Pulmonary lymph node (tissue), 1 donor: ENCODE results near the genes TRIM74, SPDYE11 and SPDYE10.

DNA sequence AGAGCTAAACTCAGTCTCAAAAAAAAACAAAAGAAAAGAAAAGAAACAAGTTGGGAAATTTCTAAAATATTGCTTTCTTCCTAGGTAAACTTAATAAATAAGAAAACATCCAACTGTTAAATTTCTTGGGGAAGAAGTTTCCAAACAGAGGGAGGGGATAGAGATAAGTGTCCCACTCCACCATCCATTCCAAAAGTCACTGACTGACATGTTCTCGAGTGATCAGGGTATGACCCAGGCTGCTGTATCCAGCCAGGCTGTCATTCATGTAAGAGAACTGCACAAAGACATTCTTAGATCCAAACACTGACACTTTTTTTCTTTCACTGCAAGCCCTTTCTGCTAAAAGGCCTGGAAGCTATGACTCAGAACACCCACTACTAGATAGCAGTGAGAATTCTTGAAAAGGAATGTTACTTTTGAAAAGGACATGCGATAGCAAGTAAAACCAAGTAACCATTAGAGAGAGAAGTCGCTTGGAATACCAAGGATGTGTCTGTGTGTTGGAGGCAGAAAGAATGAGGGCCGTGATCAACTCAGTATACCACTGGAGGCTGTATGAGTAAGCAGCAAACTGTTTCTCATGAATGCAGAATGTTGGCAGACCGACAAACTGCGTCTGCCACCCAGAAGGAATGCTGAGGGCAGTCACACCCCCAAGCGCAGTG is 660.9 kb downstream of the SPDYE21 start:
- PRO-cap = no peak

GRCh38 chr7:69184232-69184677 is 414.0 kb upstream of the AUTS2 start:
- PRO-cap = no peak

GRCh38 chr7:69598800-69599083 is 467 bp downstream of the AUTS2 start:
- PRO-cap = no peak

GRCh38 chr7:69662097-69662386 is 63.8 kb downstream of the AUTS2 start:
- PRO-cap = no peak

- PRO-cap = no peak
These were observed 343.0 kb downstream of the AUTS2 start for GRCh38 chr7:69941141-69941816.

GRCh38 chr7:70528454-70528998 is 603.4 kb upstream of the GALNT17 start:
- PRO-cap = no peak

- PRO-cap = no peak
These were observed 501.1 kb upstream of the GALNT17 start for GRCh38 chr7:70630683-70631357.

GRCh38 chr7:70717434-70717919 is 414.5 kb upstream of the GALNT17 start:
- PRO-cap = no peak

DNA sequence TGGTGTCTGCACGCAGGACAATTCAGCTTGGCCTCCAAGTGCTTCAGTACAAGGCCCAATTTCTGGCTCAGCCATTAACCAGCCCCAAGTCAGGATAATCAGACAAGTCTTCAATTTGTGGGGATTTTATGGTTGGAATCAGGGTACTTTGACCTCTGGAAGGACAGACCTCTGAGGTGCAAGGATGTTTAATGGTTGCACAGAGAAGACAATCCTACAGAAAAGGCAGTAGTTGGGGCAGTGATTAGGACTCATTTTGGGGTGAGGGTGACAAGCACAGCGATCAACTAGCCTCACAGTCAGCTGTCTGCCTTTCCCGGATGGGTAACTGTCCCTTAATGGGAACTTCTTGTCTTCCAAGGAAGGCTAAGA is 271.2 kb upstream of the GALNT17 start:
- PRO-cap = no peak

GRCh38 chr7:71132263-71133644 is 810 bp downstream of the GALNT17 start:
- PRO-cap = no peak

GRCh38 chr7:71278167-71278731 is 146.3 kb downstream of the GALNT17 start:
- PRO-cap = no peak

DNA sequence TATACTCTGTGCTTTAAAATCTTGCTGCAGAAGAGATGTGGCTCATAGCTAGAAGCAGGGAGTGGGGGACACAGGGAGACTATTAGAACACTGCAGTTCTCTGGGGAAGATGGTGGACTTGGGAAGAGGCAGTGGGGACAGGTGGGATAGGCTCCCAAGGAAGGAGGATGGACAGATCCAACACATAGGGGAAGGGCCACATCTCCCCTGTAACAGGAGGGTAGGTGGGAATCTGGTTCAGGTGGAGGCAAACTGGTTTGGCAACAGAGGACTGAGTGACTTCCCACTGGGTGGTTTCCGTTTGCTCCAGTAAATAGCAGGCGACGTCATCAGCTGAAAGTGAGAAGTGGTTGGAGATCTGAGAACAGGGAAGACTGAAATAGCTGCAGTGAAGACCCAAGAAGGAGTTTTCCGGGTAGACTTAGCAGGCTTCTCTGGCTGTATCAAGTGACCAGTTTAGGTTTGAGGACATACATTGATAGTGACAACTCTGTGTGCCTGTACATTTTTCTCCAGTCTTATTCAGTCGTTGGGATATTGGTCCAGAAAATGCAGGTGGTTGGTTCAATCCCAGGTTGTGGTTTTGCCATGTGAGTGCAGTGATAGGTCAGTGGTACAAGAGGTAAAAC is 504.4 kb downstream of the GALNT17 start:
- PRO-cap = no peak

GRCh38 chr7:72954371-72955024 is 14.8 kb downstream of the TRIM74 start:
- PRO-cap = no peak

- PRO-cap = no peak
These were observed at the start of gene TRIM74 for GRCh38 chr7:72969409-72969752. TRIM74 (minus strand) TSS chr7:72969466.

DNA sequence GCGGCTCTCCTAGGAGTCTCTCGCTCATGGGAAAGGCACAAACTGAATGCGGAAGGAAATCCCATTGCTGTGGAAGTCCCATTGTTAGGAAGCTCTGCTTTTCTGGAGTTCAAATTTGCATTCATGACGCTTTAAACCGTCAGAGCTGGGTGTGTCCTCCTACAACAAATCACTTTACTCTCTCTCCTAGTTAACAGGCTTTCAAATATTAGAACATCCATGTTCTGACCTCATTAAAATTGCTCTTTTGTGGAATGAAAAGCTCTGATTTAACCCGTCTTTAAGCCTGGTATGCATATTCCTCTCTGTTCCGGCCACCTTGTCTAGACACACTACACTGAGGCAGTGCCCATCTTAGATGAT is at the start of gene SPDYE11:
Gene SPDYE11, minus strand, starts transcription at position 86 of the 363 bp plus-strand sequence.
- PRO-cap = no peak

GRCh38 chr7:73155157-73155877 is at the start of gene SPDYE10:
SPDYE10 (minus strand) TSS chr7:73155431.
- PRO-cap = no peak

DNA sequence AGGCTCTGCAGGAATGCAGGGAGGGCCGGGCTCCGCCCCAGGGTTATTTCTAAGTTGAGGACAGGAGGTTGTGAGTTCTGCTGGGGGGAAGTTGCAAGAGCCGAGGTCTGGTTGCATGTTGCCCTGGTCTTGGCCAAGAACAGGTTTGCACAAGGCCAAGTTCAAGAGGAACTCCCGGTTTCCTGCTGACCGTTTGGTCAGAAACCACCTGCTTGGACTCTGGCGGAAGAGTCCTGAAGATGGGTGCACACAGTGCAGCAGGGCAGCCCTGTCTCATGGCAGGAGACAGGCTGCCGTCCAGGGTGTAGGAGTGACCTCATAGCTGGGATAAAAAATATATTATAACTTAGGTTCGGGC is 72.7 kb downstream of the NSUN5 start:
- PRO-cap = no peak

DNA sequence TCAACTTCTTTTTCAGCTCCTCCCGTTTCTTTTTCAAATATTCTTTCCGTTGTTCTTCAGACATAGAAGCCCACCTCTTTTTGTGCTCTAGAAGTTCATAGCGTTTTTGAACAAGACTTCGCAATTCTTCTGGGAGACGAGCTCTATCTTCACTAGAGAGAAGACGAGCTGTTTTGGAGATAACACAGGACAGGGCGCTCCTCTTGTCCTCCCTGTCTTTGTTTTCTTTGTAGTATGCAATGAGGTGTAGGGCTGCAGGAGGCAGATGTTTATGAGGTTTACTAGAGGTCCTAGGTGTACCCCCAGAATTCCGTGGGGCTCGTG is 44.2 kb downstream of the FZD9 start:
- PRO-cap = no peak

DNA sequence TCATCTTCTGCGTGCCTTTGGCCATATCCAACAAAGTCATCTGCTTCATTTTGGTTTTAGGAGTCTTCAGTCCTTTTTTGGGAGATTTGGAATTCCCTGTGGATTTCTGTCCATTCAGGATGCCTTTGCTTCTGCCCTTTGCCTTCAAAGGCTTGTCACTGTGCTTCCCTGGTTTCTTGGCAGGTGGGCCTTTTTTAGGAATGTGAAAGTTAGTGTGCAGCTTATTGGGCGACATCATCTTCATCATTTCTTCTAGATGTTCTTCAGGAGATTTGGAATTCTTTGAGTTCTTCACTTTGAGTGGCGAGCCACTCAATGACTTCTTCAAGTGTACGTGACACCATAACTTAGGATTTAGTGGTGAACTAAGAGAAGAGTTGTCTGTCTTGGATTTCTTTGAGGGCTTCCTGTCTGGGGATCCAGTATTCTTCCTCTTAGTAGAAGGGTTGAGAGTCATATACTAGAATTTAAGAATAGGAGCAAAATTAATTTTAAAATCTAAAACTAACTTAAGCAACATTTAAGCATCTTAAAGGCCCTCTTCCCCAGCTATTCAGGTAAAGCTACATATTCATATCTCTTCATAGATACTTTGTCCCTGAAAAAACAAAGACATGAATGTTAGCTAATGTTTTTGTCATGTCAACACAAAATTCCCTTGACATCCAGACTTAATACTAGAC is 43.8 kb downstream of the BAZ1B start:
- PRO-cap = no peak

DNA sequence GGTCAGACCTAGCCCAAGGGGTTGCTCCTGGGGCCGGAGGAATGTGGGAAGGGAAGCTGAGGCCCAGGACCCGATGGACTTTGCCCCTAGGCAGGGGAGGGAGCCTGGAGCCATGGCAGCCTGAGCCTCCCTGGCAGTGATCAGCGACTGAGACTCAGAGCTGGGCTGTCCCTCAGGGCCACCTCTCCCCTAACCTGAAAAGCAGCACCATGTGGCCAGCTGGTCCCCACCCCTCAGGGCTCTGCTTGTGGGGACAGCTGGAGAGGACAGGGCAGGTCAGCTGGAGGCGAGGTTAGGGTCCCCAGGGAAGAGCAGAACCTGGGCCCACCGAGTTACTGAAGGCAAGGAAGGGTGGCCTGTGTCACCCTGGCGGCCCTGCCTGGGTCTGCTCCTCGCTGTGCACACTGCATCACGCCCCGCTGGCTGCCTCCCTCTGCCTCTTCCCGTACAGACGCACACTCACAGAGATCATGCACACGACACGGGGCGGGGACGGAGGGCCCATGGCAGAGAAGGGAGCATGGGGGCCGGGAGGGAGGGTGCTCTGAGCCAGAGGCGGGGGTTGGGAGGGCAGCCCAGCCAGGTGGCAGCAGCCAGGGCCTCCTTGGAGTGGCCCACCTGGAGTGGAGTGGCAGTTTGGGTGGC is 16.5 kb downstream of the BUD23 start:
- PRO-cap = no peak